Measurements from ENCODE around the gene RPIA.

DNA sequence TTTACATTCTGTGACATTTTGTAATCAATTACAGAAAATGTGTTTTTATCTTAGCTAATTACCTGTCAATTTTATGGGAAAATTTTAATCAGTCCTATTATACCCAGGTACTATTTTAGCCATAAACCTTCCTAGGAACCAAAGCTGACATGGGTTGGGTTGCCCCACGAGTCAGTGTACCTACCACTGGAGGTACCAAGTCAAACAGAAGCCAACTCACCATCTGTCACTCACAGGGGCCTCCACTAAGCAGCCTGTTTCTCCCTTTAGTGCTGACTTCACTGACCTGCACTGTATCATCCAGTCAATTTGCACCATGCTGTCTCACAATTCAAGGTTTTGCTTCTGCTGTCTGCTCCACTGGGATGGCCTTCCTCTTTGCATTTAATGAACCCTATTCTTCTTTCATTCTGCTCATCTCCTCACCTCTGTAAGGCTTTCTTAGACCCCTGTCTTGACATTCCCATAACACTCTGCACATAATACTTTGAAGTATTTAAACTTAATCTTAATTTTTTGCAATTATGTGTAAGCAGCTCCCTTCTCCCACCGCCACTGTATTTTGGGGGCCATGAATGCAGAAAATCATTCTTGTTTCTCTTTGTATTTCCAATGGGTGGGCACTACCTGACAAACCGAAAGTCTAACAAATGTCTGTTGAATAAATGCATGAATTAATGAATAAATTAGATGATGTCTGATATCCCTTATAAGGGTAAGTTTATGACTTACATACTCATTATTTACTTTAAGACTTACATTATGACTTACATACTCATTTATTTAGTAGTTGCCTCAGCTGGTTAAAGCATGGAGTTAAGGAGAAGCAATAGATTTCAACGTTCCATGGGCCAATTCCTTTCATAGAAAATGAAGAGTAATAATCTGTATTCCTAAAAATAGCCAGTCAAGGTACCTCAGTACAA, 47.0 kb downstream of the EIF2AK3 start:
- PRO-cap, 6 experiments: no peak in any of the 6 experiments
- RAMPAGE, long total RNA, 2 experiments: no peak in any of the 2 experiments
- RRBS: no CpG with 5 or more reads among the region's 4 CpGs

DNA sequence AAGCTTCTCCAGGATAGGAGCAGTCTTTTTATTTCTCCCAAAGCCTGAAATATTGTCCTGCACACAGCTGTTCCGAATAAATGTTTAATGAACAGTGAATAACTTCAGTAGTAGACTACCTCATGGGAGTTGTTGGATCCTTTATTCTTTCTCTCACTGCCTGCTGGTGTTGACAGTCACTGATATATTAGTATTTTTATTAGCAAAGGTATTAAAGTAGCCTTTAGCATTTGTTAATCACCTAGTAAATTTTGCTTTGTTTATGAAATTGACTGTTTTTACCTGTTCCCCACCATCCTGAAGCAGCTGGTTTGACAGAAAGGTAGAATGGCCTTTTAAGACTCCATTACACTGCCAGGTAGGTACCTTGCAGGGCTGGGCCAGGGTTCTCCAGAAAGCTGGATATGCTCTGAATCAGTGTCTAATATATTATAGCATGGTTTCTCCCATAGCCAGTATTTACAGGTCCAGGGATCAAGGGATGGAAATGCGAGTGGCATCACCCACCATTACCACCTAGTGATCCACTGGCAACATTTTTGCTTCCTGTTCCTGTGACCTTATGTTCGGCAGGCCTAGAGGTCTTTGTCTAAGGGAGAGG, 45.6 kb downstream of the EIF2AK3 start:
- PRO-cap, 6 experiments: no peak in any of the 6 experiments
- RAMPAGE, long total RNA, 2 experiments: no peak in any of the 2 experiments
- RRBS: no CpG with 5 or more reads among the region's 3 CpGs

- PRO-cap, 6 experiments: no peak in any of the 6 experiments
- RAMPAGE, long total RNA, 2 experiments: no peak in any of the 2 experiments
- RRBS: no CpG with 5 or more reads among the region's 4 CpGs
Observed at GRCh38 chr2:88606550-88607283, 20.5 kb downstream of the EIF2AK3 start.

GRCh38 chr2:88691592-88692704, at the start of gene RPIA:
Gene RPIA, plus strand, starts transcription at chr2:88691673.
- PRO-cap, 6 experiments: peak in 6 of 6 experiments; most common plus-strand start chr2:88691673 (in 6)
- RAMPAGE, long total RNA, 2 experiments: start-site peak on the plus strand in 2 of 2 experiments, at chr2:88691670-88691676 at its widest, 29 to 80 reads per replicate
- RRBS: 2% methylated on average over 21 of the region's 66 CpGs

DNA sequence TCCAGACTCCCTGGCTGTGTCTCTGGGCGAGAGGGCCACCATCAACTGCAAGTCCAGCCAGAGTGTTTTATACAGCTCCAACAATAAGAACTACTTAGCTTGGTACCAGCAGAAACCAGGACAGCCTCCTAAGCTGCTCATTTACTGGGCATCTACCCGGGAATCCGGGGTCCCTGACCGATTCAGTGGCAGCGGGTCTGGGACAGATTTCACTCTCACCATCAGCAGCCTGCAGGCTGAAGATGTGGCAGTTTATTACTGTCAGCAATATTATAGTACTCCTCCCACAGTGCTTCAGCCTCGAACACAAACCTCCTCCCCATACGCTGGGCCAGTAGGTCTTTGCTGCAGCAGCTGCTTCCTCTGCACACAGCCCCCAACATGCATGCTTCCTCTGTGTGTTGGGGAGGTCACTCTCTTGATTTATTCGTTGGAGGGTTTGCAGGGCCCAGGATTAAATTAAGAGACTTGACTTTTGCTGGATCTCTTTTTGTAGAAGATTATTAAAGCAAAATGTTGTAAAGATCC, 194.5 kb downstream of the RPIA start:
- PRO-cap, 6 experiments: no peak in any of the 6 experiments
- RAMPAGE, long total RNA, 2 experiments: no peak in any of the 2 experiments
- RRBS: no CpG with 5 or more reads among the region's 8 CpGs

DNA sequence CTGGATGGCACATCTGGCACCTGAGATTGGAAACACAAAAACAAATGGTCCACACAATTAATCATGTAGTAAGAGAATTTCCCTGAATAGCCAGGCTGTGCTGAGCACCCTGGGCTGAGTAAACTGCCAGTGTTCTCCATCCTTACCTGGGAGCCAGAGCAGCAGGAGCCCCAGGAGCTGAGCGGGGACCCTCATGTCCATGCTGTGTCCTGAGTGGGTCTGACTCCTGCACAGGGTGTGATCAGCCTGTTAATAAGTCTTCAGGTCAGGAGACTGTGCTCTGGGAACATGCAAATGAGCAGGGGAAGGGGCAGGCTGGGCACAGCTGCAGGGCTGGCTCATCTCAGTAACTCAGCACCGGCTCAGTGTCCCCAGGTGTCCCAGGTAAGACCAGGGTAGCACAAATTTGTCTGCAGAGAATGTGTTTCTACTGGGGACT, 275.1 kb downstream of the RPIA start:
- PRO-cap, 6 experiments: no peak in any of the 6 experiments
- RAMPAGE, long total RNA, 2 experiments: no peak in any of the 2 experiments
- RRBS: no CpG with 5 or more reads among the region's 2 CpGs

DNA sequence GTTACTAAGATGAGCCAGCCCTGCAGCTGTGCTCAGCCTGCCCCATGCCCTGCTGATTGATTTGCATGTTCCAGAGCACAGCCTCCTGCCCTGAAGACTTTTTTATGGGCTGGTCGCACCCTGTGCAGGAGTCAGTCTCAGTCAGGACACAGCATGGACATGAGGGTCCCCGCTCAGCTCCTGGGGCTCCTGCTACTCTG, 1170.8 kb downstream of the RPIA start:
- PRO-cap, 6 experiments: no peak in any of the 6 experiments
- RAMPAGE, long total RNA, 2 experiments: no peak in any of the 2 experiments
- RRBS: no CpG with 5 or more reads among the region's 2 CpGs

GRCh38 chr2:89947269-89947741, 1255.8 kb downstream of the RPIA start:
- PRO-cap, 6 experiments: no peak in any of the 6 experiments
- RAMPAGE, long total RNA, 2 experiments: no peak in any of the 2 experiments
- RRBS: no CpG with 5 or more reads among the region's 2 CpGs

DNA sequence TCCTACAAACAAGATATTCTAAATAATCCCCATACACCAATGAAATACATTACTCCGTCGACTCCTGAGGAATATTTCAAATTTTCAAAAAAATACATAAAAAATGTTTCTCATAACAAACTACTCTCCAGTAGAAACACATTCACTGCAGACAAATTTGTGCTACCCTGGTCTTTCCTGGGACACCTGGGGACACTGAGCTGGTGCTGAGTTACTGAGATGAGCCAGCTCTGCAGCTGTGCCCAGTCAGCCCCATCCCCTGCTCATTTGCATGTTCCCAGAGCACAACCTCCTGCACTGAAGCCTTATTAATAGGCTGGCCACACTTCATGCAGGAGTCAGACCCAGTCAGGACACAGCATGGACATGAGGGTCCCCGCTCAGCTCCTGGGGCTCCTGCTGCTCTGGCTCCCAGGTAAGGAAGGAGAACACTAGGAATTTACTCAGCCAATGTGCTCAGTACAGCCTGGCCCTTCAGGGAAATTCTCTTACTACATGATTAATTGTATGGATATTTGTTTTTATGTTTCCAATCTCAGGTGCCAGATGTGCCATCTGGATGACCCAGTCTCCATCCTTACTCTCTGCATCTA, 1529.2 kb downstream of the RPIA start:
- PRO-cap, 6 experiments: no peak in any of the 6 experiments
- RAMPAGE, long total RNA, 2 experiments: no peak in any of the 2 experiments
- RRBS: no CpG with 5 or more reads among the region's 3 CpGs

GRCh38 chr2:94208151-94208712, 378.9 kb upstream of the AQP7B start:
- PRO-cap, 6 experiments: peak in 5 of 6 experiments; most common plus-strand start chr2:94208415 (in 4); most common minus-strand start chr2:94208369 (in 4)
- RAMPAGE, long total RNA, 2 experiments: start-site peak on the minus strand in 2 of 2 experiments, at chr2:94208328-94208379 at its widest, 24 to 32 reads per replicate
- RRBS: no CpG with 5 or more reads among the region's 78 CpGs

DNA sequence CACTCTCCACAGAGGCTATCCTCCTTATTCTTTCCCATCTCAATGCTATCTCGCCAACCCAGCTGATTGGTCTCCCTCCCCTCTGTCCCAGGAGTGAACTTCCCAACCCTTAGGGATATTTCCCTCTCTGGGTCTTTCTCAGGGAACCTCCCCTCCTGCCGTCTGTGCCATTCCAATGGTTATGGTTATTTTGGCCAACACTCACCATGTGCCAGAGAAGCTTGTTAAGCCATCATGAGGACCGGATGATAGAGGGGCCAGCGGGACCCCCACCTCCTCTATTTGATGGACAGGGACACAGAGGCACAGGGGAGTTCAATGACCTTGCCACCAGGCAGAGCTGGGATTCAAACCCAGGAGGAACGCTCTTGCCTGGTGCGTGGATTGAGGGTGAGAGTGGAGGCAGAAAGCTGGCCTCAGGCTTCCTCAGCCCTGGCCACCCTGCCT, 40.0 kb upstream of the MAL start:
- PRO-cap, 6 experiments: no peak in any of the 6 experiments
- RAMPAGE, long total RNA, 2 experiments: no peak in any of the 2 experiments
- RRBS: no CpG with 5 or more reads among the region's 6 CpGs

DNA sequence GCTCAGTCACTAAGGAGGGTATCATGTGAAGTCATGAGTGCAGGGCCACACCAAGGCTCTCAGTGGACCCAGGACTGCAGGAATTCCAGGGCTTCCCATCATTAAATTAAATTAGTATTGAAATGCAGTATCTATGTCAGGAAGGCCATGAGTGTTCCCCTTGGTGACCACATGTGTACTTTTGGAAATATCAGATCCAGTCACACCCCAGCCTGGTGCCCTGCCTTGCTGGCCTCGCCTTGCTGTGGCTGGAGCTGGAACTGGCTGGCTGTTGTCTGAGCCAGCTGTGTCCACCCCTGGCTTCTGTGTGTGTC, 45.0 kb upstream of the FAHD2A start:
- PRO-cap, 6 experiments: no peak in any of the 6 experiments
- RAMPAGE, long total RNA, 2 experiments: no peak in any of the 2 experiments
- RRBS: no CpG with 5 or more reads among the region's 1 CpG

- PRO-cap, 6 experiments: no peak in any of the 6 experiments
- RAMPAGE, long total RNA, 2 experiments: no peak in any of the 2 experiments
- RRBS: no CpG with 5 or more reads among the region's 27 CpGs
Observed at GRCh38 chr2:95389084-95389561, 13.4 kb upstream of the FAHD2A start.

- PRO-cap, 6 experiments: no peak in any of the 6 experiments
- RAMPAGE, long total RNA, 2 experiments: no peak in any of the 2 experiments
- RRBS: no CpG with 5 or more reads among the region's 5 CpGs
Observed at GRCh38 chr2:95830038-95831274, 161.2 kb downstream of the ANKRD36C start.

GRCh38 chr2:96016646-96017481, 17.9 kb downstream of the GPAT2 start:
- PRO-cap, 6 experiments: no peak in any of the 6 experiments
- RAMPAGE, long total RNA, 2 experiments: no peak in any of the 2 experiments
- RRBS: no CpG with 5 or more reads among the region's 6 CpGs

DNA sequence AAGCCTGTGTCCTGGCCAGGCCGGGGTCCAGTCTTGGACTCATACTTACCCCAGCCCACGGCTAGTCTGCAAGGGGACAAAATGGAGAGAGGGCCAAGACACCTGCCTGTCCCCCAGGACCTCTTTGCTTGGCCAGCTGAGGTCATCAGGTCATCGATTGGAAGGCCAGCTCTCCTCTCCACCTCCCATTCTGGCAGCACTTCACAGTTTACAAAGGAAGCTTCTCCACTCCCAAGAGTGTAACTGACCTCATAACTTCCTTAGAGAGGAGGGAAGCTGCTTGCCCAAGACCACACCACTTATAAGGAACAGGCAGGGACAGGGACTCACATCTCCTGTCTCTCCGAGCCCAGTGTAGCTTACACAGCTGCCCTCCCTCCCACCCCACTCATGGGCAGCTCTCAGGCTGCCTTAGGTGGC, 33.6 kb downstream of the ADRA2B start:
- PRO-cap, 6 experiments: peak in 6 of 6 experiments; most common plus-strand start position 302 of the sequence (in 4); most common minus-strand start position 192 of the sequence (in 1)
- RAMPAGE, long total RNA, 2 experiments: no peak in any of the 2 experiments
- RRBS: no CpG with 5 or more reads among the region's 4 CpGs

DNA sequence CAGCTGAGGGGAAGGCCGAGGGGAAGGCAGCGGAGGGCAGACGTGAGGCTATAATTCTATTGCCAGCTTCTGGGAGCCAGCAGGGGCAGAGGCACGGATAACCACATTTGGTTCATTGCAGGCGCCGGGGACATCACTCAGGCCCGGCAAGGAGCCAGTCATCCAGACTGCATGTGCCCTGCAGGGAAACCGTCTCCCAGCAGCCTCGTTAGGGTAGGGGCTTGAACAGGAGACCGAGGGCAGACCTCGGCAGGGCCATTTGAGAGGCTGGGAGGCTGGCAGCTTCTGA, 24.9 kb downstream of the ADRA2B start:
- PRO-cap, 6 experiments: no peak in any of the 6 experiments
- RAMPAGE, long total RNA, 2 experiments: no peak in any of the 2 experiments
- RRBS: no CpG with 5 or more reads among the region's 11 CpGs

GRCh38 chr2:96132710-96133069, 5.6 kb downstream of the ASTL start:
- PRO-cap, 6 experiments: no peak in any of the 6 experiments
- RAMPAGE, long total RNA, 2 experiments: no peak in any of the 2 experiments
- RRBS: no CpG with 5 or more reads among the region's 3 CpGs

DNA sequence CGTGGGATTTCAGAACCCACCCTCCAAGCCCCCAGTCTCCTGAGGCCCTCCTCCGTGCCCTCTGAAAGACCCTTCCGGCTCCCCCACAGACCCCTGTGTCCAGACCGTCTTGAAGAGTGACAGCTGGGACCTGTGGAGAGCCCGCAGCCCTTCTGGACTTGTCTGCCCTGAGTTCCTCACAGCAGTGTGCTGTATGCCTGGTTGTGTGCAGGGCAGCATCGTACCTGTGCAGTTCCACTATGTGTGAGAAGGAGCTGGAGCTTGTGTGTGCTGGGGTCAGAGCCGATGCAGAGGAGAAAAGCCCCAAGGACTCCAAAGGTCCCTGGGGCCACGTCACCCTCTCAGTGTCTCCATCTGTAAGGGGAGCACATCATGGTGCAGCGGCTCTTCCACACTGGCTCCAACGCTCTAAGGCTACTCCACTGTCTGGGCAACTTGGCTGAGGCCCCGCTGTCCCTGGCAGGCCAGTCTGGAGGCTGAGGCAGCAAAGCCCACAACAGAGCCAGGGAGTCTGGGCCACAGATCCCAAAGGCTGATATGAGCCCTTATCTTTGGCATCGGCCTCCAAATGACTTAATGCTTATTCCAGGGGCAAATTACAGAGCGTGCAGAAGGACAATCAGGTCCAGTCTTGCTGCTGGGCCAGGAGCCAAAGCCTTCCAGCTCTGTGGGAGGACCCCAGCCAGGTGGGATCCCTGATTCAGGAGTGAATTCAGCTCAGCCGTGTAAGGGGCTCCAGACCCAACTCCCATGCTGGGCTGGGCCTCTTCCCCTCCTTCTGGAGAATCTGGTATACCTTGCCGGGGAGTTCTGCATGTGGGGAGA, 1.6 kb upstream of the DUSP2 start:
- PRO-cap, 6 experiments: peak in 2 of 6 experiments; most common plus-strand start position 594 of the sequence (in 1); most common minus-strand start position 410 of the sequence (in 2)
- RAMPAGE, long total RNA, 2 experiments: no peak in any of the 2 experiments
- RRBS: no CpG with 5 or more reads among the region's 15 CpGs

DNA sequence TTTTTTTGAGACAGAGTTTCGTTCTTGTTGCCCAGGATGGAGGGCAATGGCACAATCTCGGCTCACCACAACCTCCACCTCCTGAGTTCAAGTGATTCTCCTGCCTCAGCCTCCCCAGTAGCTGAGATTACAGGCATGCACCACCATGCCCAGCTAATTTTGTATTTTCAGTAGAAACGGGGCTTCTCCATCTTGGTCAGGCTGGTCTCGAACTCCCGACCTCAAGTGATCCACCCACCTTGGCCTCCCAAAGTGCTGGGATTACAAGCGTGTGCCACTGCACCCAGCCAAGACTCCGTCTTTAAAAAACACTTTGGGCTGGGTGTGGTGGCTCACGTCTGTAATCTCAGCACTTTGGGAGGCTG, 20.4 kb downstream of the STARD7 start:
- PRO-cap, 6 experiments: no peak in any of the 6 experiments
- RAMPAGE, long total RNA, 2 experiments: no peak in any of the 2 experiments
- RRBS: no CpG with 5 or more reads among the region's 8 CpGs

Measured in heart left ventricle (tissue), 7 donors.